SJCRH30 (cell line): ENCODE measurements around a stretch of chr6.

DNA sequence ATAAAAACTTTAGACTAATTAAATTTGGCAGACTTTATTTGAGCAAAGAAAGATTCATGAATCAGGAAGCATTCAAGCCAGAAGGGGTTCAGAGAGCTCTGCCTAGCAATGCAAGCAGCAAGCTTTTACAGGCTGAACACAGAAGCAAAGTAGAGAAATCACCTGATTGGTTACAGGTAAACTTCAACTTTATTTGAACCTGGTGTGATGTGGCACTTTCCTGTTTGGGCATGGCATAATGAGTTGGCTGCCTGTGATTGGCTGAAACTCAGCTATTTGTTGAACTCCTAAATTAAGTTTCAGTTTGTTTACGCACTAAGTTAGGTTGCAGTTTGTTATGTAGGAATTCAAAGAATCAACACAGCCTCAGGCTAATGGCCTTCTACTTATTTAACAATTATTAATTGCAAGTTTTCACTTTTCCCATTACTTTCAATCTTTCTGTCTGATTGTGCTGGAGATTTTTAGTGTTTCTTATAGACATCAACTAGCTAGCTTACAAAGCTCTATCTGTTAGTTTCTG is 122.9 kb upstream of the TMEM170B start:
- RAMPAGE, long total RNA, result no peak

- RAMPAGE, long total RNA, result no peak
These were observed 99.6 kb upstream of the TMEM170B start for GRCh38 chr6:11437948-11438395.

DNA sequence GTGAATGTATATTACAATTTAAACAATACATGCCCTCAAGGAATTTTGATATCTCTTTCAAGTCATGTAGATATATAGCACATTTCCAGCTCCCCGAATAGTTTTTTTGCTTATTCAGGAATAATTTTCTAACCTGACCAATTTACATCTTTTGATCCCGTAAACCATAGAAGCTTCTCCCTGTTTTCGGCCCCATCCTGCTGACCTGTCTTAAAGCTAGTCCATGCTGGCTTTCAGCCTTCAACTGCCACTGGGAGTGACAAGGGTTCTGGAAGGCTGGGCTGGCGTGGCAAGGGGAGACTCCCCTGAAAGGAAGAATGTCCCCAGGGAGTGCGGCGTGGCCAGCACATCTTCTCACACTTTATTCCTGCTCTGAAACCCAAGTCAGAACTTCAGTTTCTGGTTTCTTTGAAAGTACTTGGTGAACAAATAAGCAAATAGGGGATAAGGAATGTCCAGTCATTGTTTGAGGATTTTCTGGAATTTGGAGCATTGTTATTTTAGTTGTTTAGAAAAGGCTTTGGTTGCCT is 71.6 kb downstream of the TMEM170B start:
- RAMPAGE, long total RNA, result no peak

GRCh38 chr6:11652849-11653758 is 115.6 kb downstream of the TMEM170B start:
- RAMPAGE, long total RNA, result no peak

GRCh38 chr6:11702692-11703230 is 75.8 kb downstream of the ADTRP start:
- RAMPAGE, long total RNA, result no peak

GRCh38 chr6:11779052-11780066 is 756 bp upstream of the ADTRP start:
- RAMPAGE, long total RNA, result no peak

DNA sequence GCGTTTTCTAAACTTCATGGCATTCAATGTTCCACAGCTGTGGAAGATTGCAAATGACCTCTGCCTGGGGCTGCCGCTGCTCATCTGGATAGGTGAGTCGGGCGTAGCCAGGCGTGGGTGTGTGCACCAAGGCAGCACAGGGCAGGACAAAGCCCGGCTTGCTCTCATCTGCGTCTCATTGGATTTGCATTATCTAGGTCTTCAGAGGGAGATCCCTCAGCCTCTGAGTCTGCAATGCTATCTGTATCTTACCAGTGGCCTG is 27.0 kb upstream of the ADTRP start:
- RAMPAGE, long total RNA, result no peak

DNA sequence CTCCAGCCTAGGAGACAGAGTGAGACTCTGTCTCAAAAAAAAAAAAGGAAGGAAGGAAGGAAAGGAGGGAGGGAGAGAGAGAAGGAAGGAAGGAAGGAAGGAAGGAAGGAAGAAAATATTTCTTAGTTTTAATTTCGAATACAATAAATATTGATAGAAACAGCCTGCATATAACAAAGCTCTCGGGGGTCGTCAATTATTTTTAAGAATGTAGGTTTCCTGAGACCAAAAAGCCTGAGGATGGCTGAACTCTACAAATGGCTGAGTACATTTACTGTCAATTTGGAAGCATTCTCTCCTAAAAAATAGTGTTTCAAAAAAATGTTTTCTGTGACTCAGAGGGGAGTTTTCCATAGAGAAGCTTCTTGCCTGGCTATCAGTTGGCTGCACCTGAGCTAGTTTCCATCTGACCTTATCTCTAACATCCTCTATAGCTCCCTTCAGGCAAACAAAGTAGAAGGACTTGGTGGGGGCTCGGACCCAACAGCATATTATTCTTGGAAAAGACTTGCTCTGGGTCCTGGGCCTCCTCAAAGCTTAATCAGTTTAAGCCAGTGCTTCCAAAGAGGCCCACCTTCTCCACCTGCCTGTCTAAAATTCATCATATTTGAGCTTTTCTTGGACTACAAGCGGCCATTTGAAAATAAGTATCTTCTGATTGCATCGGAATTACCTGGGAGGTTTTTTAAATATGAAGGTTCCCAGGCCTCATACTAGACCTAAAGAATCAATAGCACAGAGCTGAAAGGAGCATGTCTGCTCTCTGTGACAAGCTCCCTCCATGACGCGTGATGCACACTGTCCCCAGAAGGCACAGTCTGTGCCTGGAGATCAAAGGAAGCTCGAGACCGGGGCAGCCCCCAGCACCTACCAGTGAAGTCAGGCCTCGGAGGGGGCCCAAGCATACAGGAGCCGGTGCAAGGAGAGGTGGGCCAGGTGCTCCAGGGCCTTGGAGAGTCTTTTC is 80.8 kb upstream of the HIVEP1 start:
- RAMPAGE, long total RNA, result no peak

GRCh38 chr6:11943946-11944699 is 68.0 kb upstream of the HIVEP1 start:
- RAMPAGE, long total RNA, result no peak

- RAMPAGE, long total RNA, result no peak
These were observed 36.6 kb upstream of the HIVEP1 start for GRCh38 chr6:11975314-11976009.

GRCh38 chr6:12007524-12008249 is 4.4 kb upstream of the HIVEP1 start:
- RAMPAGE, long total RNA, result no peak

- RAMPAGE, long total RNA, result no peak
These were observed 5.3 kb downstream of the HIVEP1 start for GRCh38 chr6:12017228-12017992.

- RAMPAGE, long total RNA, result no peak
These were observed 22.3 kb downstream of the HIVEP1 start for GRCh38 chr6:12034077-12035068.

DNA sequence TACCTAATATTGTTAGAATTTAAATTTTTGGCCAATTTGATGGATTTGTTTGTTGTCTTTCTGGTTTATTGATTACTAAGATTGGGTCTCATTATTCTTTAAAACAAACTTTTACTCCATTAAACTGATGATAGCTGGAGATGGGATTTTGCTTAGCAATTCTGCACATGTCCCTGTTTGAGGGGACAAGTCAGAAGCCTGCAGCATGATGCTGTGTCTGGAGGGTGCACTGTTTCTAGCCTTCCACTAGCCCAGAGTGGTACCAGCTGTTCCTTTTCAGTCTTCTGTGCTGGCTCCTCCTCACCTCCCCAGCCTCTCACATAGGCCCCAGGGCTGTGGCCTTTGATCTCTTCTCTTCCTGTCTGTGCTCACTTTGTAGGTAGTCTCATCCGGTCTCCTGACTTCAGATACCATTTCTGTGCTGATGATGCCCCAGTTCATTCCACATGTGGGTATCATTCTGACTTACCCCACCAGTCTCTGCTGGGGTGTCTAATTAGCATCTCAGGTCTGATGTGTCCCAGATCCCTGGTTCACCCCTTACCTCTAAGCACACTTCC is 126.2 kb downstream of the HIVEP1 start:
- RAMPAGE, long total RNA, result no peak

- RAMPAGE, long total RNA, result no peak
These were observed 128.4 kb downstream of the HIVEP1 start for GRCh38 chr6:12140278-12141126.

GRCh38 chr6:12291277-12291520 is 1.0 kb downstream of the EDN1 start:
- RAMPAGE, long total RNA, result no peak

GRCh38 chr6:12313295-12313723 is 23.1 kb downstream of the EDN1 start:
- RAMPAGE, long total RNA, result no peak

DNA sequence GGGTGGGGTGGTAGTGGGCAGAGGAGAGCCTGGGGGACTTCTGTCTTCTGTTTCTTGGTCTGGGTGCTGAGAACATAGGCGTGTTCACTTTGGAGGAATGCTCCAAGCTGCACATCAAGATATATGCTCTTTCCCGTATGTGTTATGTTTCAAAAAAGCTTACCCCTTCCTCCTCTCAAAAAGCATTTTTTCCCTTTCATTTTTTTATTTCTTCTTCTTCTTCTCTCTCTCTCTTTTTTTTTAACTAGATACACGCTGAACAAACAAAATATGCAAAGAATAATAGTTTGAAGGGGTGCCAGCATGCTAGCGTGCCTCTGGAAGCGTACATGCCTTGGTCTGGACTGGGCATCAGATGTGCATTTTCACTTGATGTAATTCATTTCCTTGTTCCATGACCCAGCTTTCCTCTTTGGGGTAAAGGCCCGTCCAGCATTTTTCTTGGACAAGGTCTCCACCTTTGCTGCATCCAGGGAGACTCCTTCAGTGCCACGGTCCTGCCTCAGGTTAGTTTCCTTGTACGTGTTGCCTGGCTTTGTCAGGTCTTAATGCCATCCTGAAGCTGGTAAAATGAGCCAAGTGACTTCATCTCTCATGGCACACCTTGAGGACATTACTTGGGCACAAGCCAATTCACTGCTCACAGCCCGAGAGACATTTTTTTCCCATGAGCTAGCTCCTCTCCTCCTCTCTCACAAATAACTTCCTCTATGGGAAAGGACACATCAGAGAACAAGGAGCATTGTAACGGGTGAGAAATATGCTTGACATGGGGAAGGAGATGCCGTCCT is 23.8 kb downstream of the EDN1 start:
- RAMPAGE, long total RNA, result no peak

DNA sequence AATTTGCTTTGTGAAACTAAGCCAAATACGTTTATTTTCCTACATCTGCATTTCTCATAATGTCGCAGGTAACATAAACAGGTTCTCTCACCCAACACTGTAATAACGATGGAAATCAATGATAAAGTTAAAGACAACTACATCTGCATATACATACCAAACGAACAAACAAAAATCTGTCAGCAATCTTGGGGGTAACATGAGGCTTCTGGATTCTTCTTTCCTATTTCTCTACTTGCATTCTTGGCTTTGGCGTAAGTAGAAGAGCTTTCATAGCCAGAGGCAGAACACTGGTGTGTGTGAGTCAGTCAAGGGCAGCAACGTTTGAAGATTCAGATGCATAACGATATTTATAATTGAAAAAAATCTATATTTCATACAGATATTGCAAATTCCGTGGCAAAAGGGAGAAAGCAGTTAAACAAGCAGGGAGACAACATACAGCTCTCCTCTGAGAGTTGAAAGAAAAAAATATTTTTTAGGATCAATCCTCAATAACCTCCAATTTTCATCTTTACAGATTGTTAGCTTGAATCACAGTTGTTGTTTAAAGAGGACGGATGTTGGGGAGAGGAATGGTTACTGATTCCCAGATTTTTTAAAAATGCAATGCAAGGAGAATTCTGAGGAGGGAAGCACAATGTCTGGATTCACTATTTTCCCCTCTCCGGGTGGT is 195.3 kb downstream of the EDN1 start:
- RAMPAGE, long total RNA, result no peak

- RAMPAGE, long total RNA, result no peak
These were observed 177.7 kb upstream of the PHACTR1 start for GRCh38 chr6:12538724-12539426.